Vein endothelial cell (primary cell): ENCODE measurements around a stretch of chr18.

DNA sequence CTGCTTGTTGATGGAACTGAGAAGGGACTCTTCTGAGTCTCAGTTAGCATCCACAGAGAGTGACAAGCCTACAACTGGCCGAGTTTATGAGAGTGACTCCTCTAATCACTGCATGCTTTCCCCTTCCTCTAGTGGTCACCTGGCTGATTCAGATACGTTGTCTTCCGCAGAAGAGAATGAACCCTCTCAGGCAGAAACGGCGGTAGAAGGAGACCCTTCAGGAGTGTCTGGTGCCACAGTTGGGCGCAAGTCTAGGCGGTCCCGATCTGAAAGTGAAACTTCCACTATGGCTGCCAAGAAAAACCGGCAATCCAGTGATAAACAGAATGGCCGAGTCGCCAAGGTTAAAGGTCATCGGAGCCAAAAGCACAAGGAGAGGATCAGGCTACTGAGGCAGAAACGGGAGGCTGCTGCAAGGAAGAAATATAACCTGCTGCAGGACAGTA is 42.2 kb downstream of the C18orf25 start:
- CAGE, long polyA plus RNA = no peak

DNA sequence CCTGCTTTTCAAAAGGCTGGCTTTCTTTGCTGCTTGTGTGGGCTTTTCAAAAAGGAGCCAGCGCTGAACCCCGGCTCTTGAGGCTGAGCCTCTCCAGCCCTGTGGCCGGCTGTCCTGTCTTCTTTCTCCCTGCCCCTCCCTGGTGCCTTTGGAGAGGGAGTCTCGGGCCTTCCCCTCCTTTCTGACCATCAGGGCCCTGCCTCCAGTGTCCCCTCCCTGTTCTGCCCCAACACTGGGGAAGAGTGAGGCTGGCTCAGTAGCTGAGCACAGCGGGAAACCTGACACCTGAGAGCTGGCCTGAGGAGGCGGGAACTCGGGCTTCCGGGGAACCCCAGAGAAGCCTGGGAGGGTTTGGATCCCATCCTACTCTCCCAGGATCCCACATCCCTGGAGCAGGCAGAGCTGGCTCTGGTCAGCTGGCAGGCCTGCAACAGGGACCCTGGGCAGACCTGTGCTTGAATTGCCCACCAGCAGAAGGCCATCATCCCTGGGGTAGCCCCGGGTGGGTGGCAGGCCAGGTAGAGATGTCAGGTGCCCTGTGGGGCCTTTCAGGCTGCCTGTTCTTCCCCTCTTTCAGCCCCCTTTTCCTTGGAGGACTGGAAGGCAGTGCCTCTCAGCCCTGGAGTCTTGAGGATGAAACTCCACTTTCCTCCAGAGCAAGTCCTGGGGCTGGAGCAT is 91.2 kb downstream of the RNF165 start:
- CAGE, long polyA plus RNA = no peak

- CAGE, long polyA plus RNA = no peak
Observed at GRCh38 chr18:46868578-46868912, 48.8 kb downstream of the PIAS2 start.

- CAGE, long polyA plus RNA = no peak
Observed at GRCh38 chr18:47149167-47149836, 998 bp downstream of the HDHD2 start.

- CAGE, long polyA plus RNA = no peak
Observed at GRCh38 chr18:48002959-48003355, 72.5 kb upstream of the SMAD2 start.

- CAGE, long polyA plus RNA = no peak
Observed at GRCh38 chr18:48027249-48028108, 97.0 kb upstream of the SMAD2 start.

GRCh38 chr18:48136356-48137503 is 206.3 kb upstream of the SMAD2 start:
- CAGE, long polyA plus RNA = no peak

DNA sequence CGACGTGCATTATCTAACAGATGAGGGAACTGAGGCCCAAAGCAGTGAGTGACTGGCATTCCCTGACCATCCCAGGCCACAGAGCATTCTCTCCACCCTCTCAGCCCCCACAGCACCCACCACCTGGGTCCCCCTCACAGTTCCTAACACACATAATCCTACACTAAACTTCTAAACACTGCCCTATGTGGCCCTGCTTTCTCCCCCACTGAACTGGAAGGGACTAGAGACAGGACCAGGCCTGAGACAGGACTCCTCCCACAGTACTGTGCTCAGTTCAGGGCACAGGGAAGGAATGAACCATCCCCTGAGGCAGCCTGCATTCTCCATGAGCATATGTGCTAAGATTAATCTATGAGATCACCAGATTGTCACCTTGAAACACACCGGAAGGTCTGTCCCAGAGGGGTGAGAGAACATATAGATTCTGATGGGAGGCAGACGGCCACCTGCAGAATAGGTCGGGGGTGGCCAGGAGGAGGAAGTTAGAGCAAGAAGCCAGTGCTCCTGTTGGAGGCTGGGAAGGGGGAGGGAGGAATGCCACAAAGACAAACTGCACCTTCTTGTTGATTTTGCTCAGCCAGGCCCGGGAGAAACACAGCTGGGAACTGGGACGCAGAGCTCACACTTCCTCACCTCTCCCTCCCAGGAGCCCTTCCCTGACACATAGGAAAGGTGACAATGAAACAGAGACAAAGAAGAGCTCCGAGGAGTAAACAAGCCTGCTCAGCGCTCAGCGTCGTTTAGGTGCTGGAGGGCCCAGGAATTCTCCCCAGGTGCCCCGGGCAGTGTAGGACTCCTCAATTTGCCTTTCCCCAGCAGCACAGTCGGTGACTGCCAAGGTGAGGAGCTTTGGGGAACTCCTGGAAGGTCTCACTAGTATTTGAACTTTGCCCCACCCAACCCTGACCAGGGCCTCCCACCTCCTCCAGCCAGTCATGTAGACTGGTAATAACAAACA is 52.1 kb downstream of the ZBTB7C start:
- CAGE, long polyA plus RNA = no peak

DNA sequence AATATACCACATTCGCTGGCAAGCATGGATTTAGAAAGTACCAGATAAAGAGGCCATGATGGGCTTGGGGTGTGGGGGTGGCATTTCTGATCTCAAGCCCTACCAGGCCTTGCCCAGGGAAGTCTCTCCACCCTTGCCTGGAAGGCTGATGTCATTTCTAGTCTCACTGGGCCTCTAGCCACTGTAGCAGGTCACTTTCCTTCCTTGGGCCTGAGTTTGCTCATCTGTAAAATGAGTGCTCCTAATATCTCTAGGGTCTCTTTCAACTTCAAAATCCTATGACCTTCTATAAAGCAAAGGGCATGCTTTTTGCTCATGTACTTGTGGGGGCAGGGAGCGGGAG is 1.8 kb downstream of the ZBTB7C start:
- CAGE, long polyA plus RNA = no peak

GRCh38 chr18:48687735-48688074 is 148.9 kb downstream of the CTIF start:
- CAGE, long polyA plus RNA = no peak

DNA sequence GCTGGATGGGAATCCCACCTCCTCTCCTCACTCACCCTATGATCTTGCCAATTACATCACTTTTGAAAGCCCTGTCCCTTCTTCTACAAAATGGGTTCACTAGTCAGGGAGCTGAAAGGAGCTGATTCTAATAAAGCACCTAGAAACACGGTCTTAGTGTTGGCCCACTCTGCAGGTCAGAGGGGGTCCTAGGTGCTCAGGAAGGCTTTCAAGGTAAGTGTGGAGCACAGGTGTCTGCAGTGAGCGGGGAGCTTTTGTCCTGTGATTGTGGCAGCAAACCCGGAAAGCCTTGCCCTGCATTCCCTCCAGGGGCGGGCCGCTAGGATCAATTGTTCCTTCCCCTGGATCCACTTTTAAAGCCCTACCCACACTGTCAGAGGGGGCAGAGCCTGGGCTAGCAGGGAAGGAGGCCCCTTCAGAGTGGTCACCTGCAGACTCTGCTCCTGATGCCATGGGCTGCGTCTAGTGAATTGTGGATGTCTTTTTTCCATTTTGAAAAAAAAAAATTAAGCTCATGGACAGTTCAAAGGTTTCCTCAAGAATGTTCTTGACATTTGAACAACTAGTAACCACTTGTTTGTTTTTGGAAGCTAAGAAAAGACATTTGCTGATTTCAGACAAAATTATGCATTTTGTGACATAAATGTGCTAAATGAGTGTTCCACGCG is 176.1 kb downstream of the CTIF start:
- CAGE, long polyA plus RNA = no peak

DNA sequence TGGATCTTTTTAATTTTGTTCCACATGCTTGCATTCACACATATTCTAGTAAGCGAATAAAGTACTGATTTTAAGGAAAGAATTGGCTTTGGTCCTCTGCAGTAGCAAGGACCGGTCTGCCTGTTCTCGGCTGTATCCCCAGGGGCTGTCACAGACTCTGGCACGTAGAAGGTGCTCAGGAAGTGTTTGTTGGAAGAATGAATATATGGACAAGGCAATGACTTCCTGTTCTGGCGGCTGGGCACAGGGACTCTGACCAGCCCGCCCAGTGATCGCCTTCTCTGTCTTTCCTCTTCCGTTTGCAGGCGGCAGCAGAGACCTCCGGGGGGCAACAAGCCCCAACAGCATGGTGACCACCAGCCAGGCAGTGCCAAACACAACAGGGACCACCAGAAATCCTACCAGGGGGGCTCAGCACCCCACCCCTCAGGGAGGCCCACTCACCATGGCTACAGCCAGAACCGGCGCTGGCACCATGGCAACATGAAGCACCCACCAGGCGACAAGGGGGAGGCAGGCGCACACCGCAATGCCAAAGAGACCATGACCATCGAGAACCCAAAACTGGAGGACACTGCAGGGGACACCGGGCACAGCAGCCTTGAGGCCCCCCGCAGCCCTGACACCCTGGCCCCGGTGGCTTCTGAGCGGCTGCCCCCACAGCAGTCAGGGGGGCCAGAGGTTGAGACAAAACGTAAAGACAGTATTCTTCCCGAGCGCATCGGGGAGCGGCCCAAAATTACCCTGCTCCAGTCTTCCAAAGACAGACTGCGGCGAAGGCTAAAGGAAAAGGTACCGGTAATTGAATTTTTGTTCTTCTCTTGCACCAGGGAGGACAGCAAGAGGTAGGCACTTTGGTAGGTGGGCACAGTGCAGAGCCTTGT is 192.9 kb downstream of the SMAD7 start:
- CAGE, long polyA plus RNA = no peak

DNA sequence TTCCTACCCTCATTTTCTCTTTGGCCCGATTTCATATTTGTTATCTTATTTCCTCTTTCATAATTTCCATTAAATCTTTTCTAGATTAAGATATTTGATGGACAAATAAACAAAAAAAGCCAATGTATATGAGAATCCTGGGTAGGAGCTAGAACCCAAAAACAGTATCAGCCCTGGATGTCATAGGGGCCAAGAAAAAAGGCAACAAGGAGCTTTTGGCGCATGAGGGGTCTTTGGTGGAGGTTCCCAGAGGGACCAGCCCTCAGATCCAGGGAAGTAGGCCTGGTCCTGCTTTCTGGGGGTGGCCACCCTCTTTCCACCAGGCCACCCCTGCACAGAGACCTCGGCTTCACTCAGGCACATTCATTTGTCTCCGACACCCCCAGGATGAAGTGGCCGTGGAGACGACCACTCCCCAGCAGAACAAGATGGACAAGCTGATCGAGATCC is 189.7 kb downstream of the SMAD7 start:
- CAGE, long polyA plus RNA = no peak

DNA sequence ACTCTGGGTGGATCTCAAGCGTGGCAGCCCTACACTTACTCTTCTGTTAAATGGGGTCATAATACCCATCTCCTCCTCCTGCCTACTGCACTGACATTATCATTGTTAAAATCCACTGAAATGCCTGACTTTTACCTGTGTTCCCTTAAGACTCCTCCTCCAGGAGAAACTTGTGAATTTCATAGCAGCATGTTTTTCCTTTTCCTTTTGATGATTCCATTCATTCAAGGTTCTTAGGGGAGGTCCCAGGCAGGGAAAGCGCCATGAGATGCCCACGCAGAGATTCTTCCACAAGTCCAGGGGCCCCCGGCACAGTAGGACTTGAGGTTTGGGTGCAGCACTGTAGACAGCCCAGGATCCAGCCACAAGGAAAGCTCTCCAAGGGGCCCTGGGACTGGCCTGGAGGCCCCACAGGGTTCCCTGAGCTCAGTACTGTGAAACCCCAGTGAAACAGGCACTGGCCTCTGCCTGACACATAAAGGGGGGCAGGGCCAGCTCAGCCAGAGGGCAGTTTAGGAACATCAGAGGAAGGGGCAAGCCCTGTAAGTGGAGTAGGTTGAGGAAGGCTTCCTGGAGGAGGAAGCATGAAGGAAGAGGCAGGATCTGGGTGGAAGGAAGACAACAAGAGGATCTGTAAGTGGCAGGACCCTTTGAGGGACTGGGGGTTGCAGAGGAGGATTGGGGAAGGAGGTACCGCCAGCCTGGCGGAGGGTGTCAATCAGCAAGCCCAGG is 175.4 kb downstream of the SMAD7 start:
- CAGE, long polyA plus RNA = no peak

- CAGE, long polyA plus RNA = no peak
Observed at GRCh38 chr18:48868402-48868761, 82.4 kb downstream of the SMAD7 start.

DNA sequence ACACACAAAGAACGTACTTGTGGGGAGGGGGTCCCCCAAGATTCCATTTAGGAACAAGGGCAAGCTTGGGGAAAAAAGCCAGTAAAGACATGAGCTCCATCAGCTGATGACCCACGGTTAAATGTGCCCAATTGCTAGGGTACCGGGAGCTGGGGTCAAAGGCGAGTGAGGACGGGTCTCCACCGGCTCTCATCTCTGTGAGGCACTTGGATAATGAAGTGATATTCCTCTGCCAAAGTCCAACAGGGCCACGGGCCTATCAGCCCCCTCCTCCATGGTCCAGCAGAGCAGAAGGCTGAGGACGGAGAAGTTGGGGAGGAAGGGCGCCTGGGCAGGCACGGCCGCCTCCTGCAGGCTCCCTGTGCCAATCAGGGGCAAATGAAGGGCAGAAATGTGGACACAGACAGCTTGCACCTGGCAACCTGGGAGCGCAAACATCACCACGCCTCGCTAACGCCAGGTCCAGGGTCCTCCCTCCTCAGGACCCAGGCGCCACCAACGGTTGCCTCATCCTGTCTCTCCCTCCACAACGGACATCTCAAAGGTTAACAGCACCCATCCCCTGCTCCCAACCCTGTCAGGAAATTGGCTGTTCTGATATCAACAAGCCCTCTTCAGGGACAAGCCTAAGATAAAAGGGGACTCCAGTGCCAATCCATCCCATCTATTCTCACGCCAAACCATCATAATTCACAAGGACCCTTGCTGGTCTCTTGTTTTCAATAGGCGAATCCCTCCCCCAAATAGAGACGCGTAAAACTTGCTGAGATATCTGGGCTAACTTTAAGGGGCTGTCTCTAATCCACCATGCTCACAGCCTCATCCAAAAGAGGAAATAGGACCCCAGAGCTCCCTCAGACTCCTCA is 24.3 kb downstream of the SMAD7 start:
- CAGE, long polyA plus RNA = no peak

DNA sequence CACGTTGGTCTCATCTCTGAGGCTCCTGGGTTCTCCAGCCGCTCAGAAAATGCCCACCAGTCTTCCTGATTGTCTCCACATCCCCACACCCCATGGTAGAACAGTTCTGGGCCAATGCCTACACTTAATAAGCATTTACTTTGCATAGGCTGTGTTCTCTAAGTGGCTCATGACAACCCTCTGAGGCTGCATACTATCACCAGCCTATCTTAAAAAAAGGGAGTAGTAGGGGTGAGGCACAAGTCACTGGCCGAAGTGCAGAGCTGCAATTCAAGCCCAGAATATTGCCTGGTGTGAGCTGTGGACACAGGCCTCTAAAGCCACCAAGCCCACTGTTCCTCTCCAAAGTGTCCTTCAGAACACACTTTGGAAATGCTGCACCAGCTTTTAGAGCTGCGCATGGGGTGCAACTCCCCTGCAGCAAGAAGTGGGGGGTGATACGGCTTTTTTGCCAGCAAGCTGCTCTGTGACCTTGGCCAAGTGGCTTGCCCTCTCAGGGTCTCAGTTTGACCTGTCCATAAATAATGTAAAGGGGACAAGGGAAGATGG is 23.0 kb downstream of the SMAD7 start:
- CAGE, long polyA plus RNA = no peak

DNA sequence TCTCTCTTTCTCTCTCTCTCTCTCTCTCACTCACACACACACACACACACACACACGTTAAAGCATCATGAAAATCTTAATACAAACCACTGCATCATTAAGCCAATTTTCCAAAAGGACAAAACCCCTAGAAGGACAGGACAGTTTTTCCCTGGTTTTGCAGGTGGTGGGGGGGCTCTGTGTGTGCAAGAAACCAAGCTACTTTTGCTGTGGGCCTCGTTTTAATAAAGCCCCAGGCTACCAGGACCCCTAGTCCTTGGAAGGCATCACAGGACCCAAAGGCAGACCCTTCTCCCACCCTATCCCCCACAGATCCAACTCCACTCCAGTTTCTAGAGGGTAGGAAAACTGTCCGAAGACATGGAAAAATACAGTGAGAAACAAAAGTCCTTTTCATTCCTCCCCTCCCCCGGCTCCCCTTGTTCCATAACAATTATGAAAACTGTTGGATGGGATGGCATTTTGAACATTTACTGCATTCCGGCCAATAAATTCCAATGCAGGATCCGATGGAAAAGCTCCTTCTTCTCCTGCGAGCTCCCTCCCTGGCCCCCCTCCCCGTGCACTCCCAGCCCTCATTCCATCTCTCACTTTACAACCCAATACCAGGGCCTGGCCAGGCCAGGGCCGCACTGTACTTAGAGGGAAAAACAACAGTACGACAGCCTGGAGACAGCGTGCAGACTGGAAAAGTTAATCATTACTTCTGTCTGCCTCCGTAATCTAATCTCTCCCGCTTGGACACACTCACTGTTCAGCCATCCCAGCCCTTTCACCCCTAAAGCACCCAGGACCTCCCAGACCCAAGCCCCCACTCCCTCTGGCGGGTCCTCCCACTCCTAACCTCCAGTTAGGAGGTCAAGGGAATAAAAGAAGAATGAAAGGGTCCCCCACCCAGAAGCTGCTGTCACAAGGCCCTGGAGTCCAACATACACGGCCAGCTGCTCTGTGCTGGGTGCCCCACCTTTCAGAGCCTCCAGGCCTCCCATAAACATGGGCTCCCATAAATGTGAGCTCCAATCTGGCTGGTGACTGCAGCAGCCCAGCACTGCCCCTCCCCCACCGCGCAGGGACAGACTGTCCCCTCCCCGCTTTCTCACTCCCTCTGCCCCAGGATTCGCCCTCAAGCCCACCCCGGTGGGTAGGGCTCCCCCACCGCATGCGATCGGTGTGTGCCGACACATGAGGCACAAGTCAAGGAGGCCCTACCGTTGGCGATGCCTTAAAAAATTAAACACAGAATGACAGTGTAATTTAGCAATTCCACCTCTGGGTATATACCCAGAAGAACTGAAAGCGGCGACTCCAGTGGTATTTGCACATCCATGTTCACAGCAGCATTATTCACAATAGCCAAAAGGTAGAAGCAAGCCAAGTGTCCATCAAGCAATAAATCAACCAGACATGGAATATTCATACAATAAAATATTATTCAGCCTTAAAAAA is 20.7 kb downstream of the SMAD7 start:
- CAGE, long polyA plus RNA = no peak

DNA sequence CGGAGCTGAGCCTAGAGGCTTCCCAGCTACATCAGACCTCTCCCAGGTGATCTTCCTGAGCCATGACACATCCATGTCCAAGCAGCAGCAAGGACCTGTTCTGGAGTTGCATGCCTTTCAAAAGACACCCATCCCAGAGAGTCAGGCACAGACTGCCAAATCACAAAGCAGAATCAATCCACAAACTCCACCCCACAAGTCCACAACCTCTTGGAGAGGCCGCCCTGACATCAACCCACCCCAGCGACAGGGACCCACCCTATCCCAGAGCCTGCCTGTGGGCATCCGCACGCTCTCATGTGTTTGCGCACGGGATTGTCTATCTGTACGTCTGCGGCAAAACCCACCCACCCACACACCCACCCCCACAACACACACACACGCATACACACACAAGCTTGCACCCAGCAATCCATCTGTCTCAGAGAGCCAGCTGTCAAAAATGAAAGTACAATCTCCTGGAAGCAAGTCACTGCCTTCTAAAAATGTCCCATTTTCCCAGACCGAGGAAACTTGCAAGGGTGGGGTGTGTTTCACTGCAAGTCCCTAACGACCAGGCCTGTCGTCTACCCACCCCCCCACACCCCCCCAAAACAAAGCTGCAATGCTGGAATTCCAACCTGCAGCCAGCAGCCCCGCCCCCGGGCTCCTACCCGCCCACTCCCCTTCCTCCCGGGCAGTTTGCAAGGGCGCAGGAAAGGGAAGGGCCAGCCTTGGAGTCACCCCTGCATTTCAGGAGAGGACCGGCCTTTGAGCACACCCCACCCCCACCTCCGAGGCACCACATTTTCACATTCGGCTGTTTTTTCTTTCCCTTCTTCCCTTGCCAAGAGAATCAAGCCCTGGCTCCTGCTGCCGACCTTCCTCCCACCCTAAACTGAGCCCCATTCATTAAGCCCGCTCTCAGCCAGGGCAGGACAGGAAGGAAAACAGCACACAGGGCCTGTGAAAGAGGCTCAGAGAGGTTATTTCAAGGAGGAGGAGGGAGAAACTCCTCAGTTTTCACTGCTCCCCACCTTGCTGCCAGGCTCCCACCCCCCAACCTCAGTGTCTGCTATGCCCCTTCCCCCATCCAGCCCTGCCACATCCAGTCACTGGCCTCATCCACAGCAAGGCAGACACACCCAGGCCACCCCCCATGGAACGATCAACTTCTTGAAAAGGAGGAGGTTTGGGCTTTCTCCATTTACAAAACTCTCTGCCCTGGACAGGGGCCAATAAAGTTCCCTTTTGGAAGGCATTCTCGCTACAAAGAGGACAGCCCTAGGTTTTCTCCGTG is 11.5 kb downstream of the SMAD7 start:
- CAGE, long polyA plus RNA = no peak

DNA sequence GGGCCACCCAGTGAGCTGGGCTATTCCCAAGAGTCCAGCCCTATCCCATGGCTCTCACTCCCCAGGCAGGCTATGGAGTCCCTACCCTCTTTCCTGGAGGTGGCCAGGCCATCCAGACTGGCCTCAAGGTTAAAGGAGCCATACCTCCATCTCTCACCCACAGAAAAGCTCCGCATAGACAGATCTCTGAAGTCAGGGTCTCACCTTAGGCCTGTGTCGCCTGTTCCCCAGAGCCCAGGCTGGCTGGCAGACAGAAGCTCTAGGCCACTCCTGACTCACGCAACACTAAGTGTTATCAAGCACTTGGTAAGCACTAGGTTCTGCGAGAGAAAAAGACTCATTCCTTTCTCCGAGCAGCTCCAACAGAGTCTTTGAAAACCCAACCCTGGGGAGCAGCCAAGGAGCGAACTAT is 6.2 kb downstream of the SMAD7 start:
- CAGE, long polyA plus RNA = no peak